HCT116 (cell line): ENCODE measurements around the gene TUBB6.

- RRBS, result no CpG with 5 or more reads among the region's 1 CpG
Observed at GRCh38 chr18:11674025-11674280, 15.1 kb upstream of the GNAL start.

DNA sequence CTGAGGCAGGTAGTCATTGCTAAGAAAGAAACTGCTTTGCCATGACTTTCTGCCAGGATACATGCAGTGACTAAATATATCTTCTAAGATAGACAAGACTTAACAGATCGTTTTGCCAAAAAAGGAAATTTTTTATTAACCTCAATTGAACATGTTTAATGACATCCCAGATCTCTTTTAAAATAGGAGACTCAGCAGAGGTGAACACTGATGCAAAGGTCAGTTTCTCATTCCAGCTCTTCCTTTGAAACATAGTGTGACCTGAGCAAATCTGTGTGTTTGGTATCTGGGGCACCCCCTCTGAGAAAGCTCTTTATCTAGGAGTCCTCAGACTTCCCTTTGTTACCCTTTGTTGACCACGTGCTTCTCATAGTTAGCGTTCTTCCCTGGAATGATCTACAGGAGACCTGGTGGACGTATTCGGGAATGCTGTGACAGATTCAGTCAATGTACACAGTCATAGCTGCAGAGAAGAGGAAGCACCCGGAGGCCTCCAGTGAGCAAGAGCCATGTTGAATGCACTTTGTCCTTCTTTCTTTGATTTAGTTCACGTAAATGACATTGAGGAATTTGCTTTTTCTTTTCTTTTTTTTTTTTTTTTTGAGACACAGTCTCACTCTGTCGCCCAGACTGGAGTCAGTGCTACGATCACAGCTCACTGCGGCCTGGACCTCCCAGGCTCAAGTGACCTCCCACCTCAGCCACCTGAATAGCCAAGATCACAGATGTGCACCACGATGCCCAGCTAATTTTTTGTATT, 10.7 kb upstream of the CHMP1B start:
- RRBS, result no CpG with 5 or more reads among the region's 11 CpGs

- RRBS, result no CpG with 5 or more reads among the region's 13 CpGs
Observed at GRCh38 chr18:11907548-11908004, 541 bp downstream of the MPPE1 start.

- RRBS, result no CpG with 5 or more reads among the region's 4 CpGs
Observed at GRCh38 chr18:11983045-11983332, 1.7 kb downstream of the IMPA2 start.

GRCh38 chr18:12005407-12006283, 24.3 kb downstream of the IMPA2 start:
- RRBS, result no CpG with 5 or more reads among the region's 15 CpGs

- RRBS, result no CpG with 5 or more reads among the region's 22 CpGs
Observed at GRCh38 chr18:12011539-12012597, 30.6 kb downstream of the IMPA2 start.

DNA sequence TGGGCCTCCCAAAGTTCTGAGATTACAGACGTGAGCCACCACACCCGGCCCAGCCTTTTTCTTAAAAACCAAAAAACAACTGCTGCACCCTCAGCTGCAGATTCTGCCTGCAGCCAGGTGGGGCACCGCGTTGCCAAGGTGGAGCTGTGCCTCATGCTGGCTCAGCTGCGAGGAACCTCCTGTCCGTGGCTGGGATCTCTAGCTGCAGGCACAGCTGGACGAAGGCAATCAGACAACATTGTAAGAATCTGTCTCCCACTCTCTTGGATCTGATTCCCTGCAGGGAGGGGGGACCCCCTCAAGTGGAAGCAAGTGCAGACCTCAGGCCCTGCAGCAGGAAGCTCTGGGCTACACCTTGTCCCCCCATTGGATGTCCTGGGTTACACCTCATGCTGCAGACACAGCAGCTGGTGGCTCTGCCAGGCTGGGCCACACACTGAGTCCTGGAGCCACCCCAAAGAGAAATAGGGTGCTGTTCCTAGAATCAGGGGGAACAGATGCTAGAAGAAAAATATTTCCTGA, 24.1 kb downstream of the CIDEA start:
- RRBS, result no CpG with 5 or more reads among the region's 7 CpGs

DNA sequence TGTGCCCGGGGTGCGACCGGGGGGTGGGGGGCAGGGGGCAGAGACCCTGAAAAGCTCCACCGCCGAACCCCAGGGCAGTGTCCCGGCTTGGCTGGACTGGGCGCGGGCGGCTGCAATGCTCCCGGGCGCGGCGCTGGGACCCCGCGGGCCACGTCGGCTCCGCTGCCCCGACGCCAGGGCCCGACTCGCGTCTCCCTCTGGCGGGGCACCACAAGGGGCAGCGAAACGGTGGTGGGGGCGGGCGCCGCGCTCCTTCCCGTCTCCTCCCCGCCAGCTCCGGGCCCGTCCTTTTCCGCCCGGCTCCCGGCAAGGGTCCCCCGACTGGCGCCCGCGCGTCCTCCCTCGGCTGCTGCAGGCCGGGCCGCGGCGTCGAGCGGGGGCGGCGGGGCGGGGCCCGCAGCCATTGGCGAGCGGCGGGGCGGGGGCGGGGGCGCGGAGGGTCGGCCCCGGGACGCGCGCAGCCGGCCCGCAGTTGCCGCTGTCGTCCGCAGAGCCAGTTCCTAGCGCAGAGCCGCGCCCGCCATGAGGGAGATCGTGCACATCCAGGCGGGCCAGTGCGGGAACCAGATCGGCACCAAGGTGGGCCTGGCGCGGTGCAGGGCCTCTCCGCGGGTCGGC, at the start of gene TUBB6:
TSS of gene TUBB6 (plus strand) at position 471 of the 618 bp plus-strand sequence.
- RRBS, result 11% methylated on average over 31 of the region's 83 CpGs

- RRBS, result 97% methylated on average over 2 of the region's 7 CpGs
Observed at GRCh38 chr18:12720323-12720866, 17.6 kb downstream of the PSMG2 start.

DNA sequence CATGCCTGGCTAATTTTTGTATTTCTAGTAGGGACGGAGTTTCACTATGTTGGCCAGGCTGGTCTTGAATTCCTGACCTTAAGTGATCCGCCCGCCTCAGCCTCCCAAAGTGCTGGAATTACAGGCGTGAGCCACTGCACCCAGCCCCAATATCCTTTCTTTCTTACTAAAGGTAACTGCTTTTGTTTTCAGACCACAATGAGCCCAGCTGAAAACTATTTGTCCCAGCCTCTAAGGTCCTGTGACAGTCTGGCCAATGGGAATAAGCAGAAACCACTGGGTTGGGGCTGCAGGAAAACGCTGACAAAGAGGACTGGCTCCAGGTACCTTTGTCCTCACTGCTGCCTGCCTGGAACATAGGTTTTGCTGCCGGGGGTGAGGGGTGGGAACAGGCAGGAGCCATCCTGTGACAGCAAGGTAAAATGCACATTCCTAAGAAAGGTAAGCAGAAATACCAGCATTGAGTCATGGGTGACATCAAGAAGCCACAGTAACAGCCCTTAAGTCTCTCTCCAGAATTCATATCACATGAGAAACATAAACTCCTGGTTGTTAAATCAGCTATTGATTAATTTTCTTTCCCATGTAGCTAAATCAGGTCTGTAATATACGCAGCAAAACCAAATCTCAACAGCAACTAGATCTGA, 21.6 kb downstream of the PTPN2 start:
- RRBS, result no CpG with 5 or more reads among the region's 7 CpGs

DNA sequence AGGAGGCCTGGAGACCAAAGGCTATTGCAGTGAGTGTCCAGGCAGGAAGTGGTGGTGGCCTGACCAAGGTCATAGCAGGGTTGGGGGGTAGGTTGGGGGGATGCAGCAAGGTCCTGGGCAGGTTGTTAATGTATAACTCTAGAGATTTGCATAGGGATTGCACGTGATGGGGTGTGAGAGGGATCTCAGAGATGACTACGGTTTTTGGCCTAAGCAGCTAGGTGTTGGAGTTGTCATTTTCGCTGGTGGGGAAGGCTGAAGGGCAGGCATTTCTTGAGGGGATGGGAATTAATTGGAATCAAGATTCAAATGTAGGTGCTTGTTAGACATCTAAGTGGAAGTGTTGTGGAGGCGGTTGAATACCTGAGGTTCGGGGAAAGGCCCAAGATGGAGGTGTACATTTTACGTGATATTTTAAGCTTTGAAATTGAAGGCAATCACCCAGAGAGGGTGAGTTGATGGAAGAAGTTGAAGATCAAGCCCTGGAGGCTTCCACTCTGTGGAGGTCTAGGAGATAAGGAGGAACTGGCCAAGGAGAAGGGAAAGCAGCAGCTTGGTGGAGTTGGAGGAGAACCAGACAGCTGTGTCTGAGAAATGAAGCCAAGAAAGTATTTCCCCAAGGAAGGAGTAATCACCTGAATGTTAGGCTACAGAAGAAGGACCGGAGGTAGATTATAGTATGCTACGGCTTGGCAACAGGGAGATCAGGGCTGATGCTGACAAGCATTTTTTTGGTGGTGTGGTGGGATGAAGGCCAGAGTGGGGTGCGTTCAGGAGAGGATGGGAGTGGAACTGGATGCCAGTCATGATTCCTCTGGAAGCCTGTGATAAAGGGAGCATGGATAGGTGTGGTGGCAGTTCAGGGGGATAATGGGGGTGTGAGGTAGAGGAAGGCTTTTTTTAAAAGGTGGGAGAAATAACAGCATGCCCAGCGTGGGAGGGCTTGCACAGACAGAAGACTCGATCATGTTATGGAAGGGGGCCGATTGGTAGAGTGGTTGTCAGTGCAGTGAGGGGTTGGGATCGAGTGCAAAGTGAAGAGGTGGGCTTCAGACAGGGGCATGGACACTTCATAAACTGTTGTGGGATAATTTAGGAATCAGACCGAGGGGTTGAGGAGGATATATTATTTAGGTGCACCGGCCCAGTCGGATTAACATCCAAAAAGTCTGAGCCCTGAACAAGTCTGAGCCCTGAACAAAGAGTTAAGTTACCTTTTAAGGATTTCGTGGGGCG, 5.4 kb downstream of the CEP192 start:
- RRBS, result no CpG with 5 or more reads among the region's 18 CpGs

GRCh38 chr18:13004305-13005120, 13.4 kb downstream of the CEP192 start:
- RRBS, result no CpG with 5 or more reads among the region's 11 CpGs

DNA sequence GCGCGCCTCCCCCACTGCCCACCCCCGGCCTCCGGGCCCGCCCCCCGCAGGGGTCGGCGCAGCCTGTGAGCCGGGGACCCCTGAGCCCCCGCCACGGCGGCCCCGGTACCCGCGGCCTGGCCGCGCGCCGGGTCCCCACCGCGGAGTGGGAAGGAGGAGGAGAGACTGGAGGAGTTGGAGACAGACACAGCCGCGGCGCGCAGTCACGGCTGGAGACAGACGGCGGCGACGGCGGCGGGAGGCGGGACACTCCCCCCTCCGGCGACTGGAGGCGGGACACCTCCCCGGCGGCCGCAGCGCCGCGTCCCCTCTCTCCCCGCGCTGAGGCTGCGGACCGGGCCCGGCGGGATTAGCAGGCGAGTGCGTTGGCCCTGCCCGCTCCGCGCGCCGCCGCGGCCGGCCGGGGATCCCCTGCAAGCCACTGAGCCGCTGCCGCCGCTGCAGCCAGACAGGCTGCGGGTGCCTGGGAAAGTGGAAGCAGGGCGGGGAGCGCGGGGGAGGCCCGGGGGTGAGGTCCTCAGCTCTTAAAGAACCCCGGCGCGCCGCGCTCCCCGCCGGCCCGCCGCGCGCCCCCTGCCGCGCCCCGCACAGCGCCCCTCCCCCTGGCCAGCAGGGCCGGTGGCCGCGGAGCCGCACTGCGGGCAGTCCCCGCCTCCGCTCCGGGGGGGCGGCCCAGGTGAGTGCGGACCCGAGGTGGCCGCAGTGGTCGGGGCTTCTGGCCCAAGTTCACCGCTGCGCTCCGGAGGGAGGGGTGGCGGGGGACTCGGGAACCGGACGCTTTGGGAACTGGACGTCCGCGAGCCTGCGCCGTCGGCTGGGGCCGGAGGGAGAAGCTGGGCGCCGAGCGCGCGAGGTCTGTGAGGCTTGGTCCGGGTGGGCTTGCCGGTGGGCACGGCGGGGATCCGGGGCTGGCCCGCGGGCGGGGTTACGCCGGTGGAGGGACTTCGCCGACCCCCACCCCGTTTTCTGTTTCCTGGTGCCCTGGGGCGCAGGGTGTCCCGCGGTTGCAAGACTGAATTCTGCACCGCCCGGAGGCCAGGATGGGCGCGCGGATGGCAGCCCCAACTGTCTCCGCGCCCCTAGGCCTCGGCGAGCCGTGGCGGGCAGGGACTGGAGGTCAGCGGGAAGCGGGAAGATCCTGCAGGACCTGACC, 765 bp upstream of the LDLRAD4 start:
- RRBS, result 28% methylated on average over 66 of the region's 143 CpGs

DNA sequence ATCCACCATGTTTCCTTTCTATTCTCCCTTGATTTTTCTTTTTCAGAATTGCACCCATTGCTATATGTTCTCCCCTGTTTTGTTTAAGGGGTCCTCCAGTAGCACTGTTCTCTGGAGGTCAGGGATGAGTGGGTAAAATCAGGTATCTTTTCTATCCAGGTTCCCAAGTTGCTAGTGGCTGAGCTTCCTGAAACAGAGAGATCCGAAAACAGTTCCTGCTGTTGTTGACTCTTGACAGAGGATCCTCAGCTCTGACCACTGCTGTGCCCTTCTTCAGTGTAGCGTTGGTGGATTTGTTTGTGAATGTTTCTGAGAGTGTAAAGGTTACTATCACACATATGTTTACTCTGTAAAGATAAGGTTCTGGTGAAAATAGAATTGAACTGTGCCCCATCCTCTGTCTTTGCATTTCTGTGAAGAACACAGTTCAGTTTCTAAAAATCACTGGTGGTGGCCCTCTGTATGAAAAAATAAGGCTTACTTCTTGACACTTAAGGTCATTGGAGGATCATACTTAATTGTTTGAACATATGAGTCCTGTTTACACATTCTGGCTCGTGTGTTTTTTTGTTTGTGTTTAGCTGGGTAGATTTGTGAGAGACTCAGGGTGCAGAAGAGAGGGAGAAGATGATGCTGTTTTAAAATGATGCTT, 119.8 kb downstream of the LDLRAD4 start:
- RRBS, result no CpG with 5 or more reads among the region's 3 CpGs

DNA sequence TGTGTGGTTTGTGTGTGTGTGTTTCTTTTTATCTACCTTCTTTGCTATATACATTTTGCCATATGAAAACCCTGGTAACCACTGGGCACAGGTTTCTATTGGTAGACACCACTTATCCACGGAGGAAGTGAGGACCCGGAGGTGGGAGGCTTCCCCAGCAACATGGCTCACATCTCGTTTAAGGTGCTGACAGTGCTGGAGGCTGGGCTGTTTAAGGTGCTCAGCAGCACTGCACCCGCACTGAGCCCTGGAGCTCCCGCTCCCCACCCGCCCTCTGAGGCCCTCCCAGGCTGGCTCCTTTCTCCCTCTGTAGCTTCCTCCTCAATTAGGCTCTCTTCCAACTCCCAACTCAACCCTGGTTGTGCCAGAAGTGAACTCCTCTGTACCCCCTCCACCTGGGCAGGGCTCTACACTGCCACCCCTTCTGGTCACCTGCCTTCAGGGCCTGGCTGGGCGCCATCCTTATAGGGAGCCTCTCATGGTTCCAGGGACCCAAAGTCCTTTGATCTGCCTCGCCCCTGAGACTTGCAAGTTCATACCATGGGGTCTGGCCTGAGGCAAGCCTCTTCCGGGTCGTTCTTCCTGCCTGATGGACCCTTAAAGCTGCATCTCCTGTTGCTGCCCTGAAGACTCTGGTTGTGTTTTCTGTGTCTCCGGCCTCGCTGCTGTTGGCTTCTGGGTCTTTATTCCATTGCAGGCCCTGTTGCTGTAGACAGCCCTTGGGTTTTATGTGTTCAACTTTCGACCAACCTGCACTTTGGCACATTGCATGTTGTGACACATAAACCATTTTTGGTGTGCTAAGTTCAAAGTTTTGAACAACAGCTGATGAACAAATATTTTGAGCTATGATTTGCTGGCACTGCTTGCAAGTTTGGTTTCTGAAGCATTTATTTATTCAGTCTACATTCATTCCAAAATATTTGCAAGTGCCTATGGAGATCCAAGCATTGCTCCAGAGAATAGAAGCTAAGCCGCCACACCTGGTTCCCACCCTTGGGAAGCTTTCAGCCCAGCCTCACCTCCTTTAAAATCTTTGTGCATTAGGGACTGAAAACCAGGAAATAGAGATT, 199.6 kb downstream of the LDLRAD4 start:
- RRBS, result 87% methylated on average over 3 of the region's 14 CpGs

DNA sequence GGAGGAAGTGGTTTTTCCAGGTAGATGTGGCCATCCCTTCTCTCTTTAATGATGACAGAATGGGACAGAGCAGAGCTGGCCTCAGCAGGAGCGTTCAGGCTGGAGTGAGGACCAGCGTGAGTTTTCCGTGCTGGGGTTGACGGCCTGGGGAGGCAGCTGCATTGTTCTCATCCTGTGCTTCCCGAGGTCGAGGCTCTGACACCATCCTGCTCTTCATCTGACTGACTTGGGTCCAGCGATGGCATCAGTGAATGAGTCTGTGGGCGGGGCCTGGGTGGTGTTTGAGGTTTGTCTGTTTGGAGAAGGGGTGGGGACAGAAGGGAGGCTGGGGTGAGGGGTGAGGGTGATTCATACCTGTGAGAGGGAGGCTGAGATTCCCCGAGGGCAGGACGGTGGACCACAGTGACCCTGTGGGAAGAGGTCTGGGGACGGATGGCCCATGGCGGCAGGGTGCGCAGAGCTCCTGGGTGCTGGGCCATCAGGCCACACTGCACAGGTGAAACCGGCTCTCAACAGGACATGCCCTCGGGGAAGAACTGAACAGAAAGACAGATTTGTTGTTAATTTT, 207.1 kb downstream of the LDLRAD4 start:
- RRBS, result no CpG with 5 or more reads among the region's 15 CpGs

- RRBS, result no CpG with 5 or more reads among the region's 6 CpGs
Observed at GRCh38 chr18:13435850-13436499, 217.4 kb downstream of the LDLRAD4 start.

DNA sequence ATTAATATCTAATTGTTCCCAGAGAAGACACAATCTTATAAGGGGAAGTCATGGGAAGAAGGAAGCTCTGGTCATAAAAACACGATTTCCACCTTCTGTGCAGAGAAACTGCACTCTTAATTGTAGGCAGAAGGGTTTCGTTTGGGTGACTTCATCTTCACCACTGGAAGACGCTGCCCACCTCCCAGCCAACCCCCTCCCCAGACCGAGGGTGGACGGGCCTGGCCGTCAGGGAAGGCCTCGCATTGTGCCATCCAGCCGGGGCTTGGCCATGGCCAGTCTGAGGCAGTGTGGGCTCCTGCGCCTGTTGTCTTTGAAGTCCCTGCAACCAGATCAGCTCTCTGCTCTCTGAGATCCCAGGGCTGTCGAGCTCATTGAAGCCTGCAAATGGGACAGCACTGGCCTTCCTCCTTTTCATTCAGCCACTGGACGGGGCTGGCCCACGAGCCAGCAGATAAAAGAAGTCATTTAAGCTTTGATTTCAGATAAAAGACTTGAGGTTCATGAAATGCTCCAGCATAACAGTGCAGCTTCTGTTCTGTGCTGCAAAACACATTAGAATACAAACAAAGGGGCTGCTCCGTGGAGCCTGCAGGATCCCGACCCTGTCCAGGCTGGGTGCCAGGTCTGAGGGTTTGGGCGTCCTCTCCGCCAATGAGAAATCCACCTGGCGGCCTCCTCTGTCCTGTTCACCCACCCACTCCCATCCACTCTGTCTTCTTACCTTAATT, 253.5 kb downstream of the LDLRAD4 start:
- RRBS, result no CpG with 5 or more reads among the region's 17 CpGs

DNA sequence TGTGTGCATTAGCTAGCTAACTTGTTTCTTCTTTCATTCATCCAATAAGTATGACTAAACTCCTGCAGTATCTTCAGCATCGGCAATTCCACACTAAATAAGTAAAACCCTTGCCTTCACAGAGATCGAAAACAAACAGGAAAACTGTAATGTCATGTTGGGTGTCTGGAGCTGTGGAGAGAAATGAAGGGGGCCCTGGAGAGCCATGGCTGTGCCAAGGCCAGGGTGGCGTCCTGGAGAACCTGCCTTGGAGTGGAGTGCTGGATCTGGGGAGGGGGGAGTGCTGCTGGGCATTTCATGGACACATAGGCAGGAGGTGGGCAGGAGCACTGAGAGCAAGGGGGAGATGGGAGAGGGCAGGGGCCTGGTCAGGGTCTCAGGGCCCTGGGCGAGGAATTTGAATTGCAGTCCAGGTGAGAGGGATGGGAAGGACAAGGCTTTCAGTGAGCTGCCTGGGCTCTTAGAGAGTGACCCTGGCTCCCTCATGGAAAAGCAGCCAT, 238.7 kb downstream of the FAM210A start:
- RRBS, result no CpG with 5 or more reads among the region's 4 CpGs

DNA sequence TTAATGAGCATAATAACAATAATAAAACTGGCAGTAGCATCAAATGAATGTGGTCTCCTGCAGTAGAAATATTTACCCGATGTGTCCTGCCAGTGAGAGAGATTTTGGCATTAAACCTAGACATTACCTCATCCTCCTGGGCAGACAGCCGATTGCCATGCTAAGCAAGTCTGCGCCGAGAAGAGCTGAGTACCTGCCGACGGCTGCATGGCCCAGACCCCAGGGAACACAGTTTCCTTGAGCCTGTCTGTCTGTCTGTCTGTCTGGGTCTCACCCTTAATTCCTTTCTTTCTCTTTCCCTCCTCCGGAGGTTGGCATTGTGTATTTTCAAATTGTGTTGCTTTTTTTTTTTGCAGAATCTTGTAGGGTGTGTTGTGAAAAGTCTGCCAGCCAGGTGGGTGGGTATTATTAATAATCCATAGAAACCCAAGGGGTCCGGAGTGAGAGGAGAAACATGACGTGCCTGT, 225.1 kb downstream of the FAM210A start:
- RRBS, result no CpG with 5 or more reads among the region's 9 CpGs